Measurements from ENCODE around the gene ZNF750.

DNA sequence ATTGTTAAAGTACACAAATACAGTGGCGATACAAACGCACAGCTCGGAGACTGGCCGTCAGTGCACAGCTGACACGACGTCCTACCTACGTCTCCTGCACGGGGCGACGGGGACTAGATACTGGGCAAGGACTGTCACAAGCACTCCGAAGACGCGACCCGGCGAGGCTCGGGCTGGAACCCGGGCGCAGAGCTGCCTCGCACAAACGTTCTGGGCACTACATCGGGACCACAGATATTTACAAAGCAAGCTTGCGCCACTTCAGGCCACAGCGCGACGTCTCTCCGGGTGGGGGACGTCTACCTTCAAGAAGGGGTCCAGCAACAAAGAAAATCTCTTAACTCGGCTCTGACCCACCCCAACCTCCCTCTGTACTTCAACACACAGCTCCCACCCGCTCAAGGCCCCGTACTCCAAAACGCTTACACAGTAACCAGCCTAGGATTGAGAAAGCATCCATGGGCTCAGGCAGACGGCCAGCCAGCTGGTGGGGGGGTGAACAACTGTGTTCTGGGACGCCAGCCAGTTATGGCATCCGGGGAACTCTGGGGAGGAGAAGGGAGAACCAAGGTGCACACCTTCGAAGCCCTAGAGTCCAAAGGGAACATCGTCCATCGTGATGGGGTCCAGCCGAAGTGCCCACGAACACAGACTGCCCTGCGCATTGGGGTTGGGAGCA is 14.0 kb downstream of the SLC16A3 start:
- CAGE, long polyA plus RNA, result no peak
- RRBS, result 75% methylated on average over 9 of the region's 40 CpGs

- CAGE, long polyA plus RNA, result no peak
- RRBS, result 82% methylated on average over 2 of the region's 25 CpGs
These were observed 14.7 kb downstream of the SLC16A3 start for GRCh38 chr17:82243382-82244057.

- CAGE, long polyA plus RNA, result no peak
- RRBS, result 98% methylated on average over 1 of the region's 43 CpGs
These were observed 20.9 kb downstream of the CSNK1D start for GRCh38 chr17:82252243-82253323.

GRCh38 chr17:82290191-82290810 is 16.8 kb upstream of the CSNK1D start:
- CAGE, long polyA plus RNA, result no peak
- RRBS, result no CpG with 5 or more reads among the region's 13 CpGs

- CAGE, long polyA plus RNA, result no peak
- RRBS, result 67% methylated on average over 3 of the region's 17 CpGs
These were observed 14.2 kb downstream of the CD7 start for GRCh38 chr17:82303242-82303665.

GRCh38 chr17:82315742-82316395 is 1.5 kb downstream of the CD7 start:
- CAGE, long polyA plus RNA, result no peak
- RRBS, result no CpG with 5 or more reads among the region's 36 CpGs

GRCh38 chr17:82317036-82317372 is 404 bp downstream of the CD7 start:
- CAGE, long polyA plus RNA, result no peak
- RRBS, result 23% methylated on average over 4 of the region's 11 CpGs

GRCh38 chr17:82320116-82320736 is 2.8 kb upstream of the CD7 start:
- CAGE, long polyA plus RNA, result no peak
- RRBS, result 80% methylated on average over 8 of the region's 23 CpGs

DNA sequence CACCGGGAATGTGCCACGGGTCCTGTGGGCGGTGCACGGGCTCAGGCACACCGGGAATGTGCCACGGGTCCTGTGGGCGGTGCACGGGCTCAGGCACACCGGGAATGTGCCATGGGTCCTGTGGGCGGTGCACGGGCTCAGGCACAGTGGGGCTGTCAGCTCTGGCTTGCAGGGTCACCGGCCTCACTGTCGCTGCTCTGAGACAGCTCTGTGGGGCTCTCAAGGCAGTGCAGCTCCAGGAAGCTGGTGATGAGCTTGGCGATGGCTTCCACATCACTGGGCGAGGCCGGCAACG is 6.8 kb downstream of the CYBC1 start:
- CAGE, long polyA plus RNA, result no peak
- RRBS, result 56% methylated on average over 1 of the region's 17 CpGs

GRCh38 chr17:82489789-82490901 is 29.4 kb upstream of the FOXK2 start:
- CAGE, long polyA plus RNA, result no peak
- RRBS, result no CpG with 5 or more reads among the region's 34 CpGs

DNA sequence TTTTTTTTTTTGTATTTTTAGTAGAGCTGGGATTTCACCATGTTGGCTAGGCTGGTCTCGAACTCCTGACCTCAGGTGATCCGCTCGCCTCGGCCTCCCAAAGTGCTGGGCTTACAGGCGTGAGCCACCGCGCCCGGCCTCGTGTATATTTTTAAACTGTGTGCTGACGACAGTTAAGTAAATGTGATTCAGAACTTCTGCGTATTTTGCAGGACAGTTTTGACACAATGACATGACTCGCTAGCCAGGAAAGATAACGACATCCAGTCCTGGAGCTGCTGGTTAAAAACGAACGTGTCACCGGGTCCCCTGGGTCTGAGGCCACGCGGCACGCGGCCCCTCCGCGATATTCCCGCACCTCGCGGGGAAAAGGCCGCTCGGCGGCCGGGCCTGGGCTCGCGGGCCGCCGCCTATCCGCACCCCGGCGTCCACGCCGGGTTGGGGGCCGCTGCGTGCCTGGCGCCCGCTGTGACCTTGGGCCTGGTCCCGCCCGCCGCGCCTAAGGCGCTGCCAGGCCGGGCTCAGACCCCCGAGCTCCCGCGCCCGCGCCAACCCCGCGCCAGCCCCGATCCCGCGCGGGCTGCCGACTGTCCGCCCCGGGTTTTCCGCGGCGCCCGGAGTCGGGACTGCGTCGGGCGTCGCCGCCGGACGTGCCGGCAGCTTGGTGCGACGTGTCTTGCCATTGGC is 455 bp upstream of the FOXK2 start:
- CAGE, long polyA plus RNA, result no peak
- RRBS, result 2% methylated on average over 44 of the region's 77 CpGs

GRCh38 chr17:82566111-82566753 is 46.7 kb downstream of the FOXK2 start:
- CAGE, long polyA plus RNA, result no peak
- RRBS, result no CpG with 5 or more reads among the region's 13 CpGs

- CAGE, long polyA plus RNA, result no peak
- RRBS, result no CpG with 5 or more reads among the region's 7 CpGs
These were observed 55.2 kb downstream of the FOXK2 start for GRCh38 chr17:82574614-82575265.

DNA sequence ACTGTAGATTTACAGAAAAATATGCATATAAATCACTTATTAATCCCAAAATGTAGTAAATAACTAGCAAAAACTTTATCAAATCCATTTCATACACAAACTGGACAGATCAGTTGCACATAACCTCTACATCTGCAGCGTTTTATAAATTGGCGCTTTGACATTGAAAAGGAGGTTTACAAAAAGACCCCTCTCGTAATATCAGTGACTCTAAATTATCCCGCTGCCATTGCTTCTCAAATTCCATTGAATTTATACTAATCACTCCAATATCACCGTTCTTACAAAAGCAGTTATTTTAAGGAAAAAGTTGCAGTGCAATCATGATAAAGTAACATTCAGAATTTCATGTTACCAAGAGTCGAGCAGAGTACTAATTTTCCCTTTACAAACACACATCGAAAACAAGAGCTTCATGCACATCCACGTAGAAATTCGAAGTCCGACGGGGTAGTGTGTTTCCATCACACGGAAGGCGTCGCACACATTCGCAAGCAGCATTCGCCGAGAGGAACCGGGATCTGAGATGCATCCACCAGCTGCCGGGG is 9.1 kb upstream of the WDR45B start:
- CAGE, long polyA plus RNA, result no peak
- RRBS, result no CpG with 5 or more reads among the region's 19 CpGs

DNA sequence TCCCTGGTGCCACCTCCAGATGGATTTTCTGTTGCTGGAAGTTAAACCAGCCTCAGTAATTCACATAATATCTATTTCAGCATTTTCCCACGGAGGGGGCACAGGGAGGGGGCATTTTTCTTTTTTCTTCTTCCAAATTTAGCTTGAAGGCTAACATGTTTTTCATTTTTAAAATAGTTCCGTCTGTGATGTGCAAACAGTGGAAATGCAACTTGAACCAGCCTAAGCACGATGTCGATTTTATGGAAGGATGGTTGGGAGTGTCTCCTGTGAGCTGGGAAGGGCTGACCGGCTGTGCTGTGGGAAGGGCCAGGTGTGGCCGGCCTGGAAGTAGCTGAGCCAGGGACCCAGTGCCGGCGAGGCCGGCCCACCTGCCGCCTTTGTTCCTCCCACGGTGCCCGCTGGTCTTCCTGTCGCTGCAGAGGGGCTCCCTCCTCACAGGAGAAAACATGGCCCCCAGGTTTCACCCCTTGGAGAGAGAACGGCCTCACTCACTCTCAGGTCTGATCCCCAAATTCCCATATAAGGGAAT is 4.0 kb upstream of the RAB40B start:
- CAGE, long polyA plus RNA, result no peak
- RRBS, result no CpG with 5 or more reads among the region's 14 CpGs

DNA sequence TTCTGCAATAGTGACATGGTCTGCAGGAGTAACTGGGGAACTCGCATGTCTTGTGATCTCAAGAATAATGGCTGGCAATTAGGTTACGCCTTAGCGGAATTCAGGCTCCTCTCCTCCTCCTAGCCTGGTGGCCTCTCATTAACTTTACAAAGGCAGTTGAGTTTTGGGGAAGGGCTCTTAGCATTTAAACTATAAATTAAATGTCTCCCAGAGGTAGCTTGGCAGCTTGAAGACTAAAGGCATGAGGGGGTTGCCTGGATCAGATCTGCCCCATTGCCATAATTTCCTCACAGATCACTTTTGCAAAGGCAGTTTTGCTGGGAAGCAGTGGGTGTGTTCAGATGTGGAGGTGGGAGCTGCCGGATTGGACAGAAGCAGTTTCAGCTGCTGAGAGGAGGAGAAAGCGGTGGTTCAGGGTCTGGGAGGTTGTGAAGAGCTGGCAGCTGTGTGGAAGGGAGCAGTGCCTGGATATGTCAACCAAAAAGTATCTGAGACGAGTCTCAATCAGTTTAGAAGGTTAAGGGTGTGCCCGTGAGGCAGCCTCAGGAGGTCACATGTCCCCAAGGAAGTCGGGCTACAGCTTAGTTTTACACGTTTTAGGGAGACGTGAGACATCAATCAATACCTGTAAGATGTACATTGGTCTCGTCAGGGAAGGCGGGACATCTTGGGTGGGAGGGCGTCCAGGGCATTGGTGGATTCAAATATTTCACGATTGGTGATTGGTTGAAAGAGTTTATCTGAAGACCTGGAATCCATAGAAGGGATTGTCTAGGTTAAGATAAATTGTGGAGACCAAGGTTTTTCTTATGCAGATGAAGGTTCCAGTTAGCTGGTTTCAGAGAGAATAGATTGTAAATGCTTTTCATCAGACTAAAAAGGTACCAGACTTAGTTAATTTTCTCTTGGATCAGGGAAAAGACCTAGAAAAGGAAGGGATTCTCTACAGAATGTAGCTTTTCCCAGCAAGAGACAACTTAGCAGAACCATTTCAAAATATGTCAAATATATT is 2.9 kb downstream of the TBCD start:
- CAGE, long polyA plus RNA, result no peak
- RRBS, result no CpG with 5 or more reads among the region's 14 CpGs

DNA sequence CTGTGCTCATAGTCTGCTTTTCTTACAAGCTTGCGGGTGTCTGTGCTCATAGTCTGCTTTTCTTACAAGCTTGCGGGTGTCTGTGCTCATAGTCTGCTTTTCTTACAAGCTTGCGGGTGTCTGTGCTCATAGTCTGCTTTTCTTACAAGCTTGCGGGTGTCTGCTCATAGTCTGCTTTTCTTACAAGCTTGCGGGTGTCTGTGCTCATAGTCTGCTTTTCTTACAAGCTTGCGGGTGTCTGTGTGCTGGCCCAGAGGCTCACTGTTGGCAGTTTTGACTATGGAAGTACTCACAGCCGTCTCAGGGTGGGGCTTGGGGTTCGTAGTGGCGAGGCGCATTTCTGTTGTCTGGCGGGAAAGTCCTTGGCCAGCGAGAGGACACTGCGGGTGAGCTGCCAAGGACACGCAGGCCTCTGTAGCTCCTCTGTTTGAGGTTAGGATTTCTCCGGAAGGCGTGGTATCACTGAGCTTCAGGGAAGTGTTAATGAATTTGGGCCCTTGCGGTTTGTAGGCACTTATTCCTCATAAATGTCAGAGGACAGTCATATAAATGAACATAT is 13.4 kb downstream of the TBCD start:
- CAGE, long polyA plus RNA, result no peak
- RRBS, result no CpG with 5 or more reads among the region's 17 CpGs

- CAGE, long polyA plus RNA, result no peak
- RRBS, result 74% methylated on average over 2 of the region's 13 CpGs
These were observed 43.3 kb downstream of the TBCD start for GRCh38 chr17:82795234-82795549.

DNA sequence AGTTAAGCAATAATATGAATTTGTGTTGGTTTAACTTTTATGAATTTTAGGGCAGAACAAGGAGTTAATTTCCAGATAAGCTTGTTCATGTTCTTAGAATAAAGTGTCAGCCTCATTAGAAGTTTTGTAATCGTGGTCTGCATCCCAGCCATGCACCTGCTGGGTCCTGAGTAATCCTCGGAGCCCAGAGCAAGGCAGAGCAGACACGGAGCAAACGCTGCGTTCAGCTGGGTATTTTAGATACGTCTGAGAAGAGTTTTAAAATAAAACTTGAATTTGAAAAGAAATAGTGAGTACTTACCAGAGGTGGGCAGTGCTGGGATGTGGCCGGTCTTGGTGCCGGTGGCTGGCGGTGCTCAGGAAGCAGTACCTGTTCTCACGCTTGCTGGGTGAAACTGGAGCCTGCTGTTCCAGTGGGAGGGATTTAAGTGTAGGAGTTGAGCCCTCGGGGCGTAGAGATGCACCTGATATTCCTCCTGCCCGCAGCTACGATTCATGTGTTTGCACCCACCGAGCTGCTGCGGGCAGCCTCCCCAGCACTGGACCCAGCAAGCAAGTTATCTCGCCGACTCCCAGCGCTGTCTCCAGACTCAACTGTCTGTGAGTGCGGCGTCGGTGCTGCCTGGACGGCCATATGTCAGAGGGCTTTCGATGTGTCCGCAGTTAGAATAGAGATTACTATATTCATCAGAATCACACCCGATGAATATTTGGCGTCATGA is at the start of gene ZNF750:
Gene ZNF750 (minus strand): TSS at position 397 of the 722 bp plus-strand sequence.
- CAGE, long polyA plus RNA, result no peak
- RRBS, result no CpG with 5 or more reads among the region's 27 CpGs

DNA sequence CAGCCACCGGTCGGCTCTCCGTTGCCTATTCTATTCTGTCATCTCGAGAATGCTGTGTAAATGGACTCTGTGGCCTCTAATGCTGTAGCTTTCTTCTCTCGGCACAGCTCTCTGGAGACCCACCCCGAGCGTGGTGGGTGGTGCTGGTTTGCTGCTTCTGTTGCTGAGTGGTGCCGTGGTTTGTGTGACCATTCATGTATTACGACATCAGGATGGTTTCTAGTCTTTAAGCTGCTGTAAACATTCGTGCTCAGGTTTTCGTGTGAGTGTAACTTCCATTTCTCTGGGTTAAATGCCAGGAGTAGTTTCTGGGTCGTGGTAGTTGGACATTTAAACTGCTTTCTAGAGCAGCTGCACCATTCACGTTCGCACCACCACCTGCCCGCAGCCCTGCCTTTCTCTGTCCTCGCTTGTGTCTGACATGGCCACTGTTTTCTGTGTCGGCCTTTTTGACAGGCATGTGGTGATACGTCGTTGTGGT is 47.6 kb upstream of the ZNF750 start:
- CAGE, long polyA plus RNA, result no peak
- RRBS, result no CpG with 5 or more reads among the region's 19 CpGs

Data from AG04450 (cell line).